Peyer's patch (tissue), 4 donors: ENCODE data around the gene INSC.

GRCh38 chr11:12409992-12410800, 32.8 kb downstream of the PARVA start:
- PRO-cap, result no peak
- RAMPAGE, long total RNA, 4 experiments, result no peak in any of the 4 experiments

- PRO-cap, result unidirectional peak, minus-strand start at chr11:12411925
- RAMPAGE, long total RNA, 4 experiments, result no peak in any of the 4 experiments
Observed at GRCh38 chr11:12411783-12412788, 34.7 kb downstream of the PARVA start.

DNA sequence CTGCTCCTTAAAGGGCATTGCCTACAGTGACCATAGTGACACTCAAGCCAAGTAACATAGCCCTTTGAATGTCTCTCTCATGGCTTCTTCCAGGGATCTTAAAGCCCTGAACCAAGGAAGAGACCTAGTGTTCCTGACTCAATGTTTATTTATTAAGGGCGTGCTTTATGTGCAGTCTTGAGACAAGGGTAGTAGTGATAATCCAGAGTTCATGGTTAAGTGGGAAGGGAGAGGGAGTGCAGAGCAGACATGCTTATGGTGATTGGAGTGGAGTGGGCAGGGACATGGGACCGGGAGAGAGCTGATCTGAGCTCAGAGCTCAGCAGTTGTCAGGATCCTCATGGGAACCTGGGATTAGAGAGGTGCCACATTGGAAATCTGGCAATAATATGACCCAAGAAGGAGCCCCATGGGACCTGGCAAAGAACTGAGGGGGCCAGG, 125.8 kb downstream of the PARVA start:
- PRO-cap, result bidirectional peak, plus-strand start at position 218 of the sequence, minus-strand start at position 140 of the sequence
- RAMPAGE, long total RNA, 4 experiments, result no peak in any of the 4 experiments

- PRO-cap, result no peak
- RAMPAGE, long total RNA, 4 experiments, result no peak in any of the 4 experiments
Observed at GRCh38 chr11:12529404-12530216, 144.6 kb upstream of the TEAD1 start.

GRCh38 chr11:12689285-12689683, 15.1 kb downstream of the TEAD1 start:
- PRO-cap, result no peak
- RAMPAGE, long total RNA, 4 experiments, result no peak in any of the 4 experiments

DNA sequence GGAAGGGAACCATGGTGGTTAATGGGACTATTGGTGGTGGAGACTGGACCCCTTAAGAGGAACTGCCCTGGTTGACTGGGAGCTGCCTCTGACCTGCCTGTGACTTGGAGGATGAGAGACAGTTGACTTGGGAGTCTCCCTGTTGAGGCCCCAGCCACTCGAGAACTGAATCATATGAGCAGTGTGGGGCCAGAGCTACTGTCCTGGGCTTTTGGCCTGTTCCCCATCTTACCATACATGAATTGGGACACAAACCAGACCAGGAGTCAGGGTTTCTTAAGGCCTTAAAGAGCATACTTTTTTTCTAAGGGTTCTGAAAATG, 92.8 kb downstream of the TEAD1 start:
- PRO-cap, result no peak
- RAMPAGE, long total RNA, 4 experiments, result no peak in any of the 4 experiments

- PRO-cap, result no peak
- RAMPAGE, long total RNA, 4 experiments, result no peak in any of the 4 experiments
Observed at GRCh38 chr11:12772028-12772533, 97.9 kb downstream of the TEAD1 start.

- PRO-cap, result no peak
- RAMPAGE, long total RNA, 4 experiments, result no peak in any of the 4 experiments
Observed at GRCh38 chr11:12816005-12816626, 141.9 kb downstream of the TEAD1 start.

- PRO-cap, result no peak
- RAMPAGE, long total RNA, 4 experiments, result no peak in any of the 4 experiments
Observed at GRCh38 chr11:12842216-12842808, 166.8 kb upstream of the RASSF10 start.

DNA sequence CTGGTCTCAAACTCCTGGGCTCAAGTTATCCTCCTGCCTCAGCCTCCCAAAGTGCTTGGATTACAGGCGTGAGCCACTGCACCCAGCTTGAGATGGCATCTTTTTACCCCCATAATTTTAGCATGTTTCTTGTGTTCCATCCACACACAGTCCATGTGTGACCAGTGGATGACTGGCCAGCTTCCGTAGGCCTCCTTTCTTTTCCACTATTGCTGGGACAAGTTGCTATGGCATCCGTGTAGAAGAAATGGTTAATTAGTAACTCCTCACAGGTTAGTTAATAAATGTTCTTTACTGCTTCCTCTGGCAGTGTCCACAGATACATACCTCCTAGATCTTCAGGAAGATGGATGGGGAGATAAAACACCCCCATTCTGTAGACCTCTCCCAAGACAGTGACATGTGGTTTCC, 154.3 kb upstream of the RASSF10 start:
- PRO-cap, result unidirectional peak, minus-strand start at position 211 of the sequence
- RAMPAGE, long total RNA, 4 experiments, result no peak in any of the 4 experiments

- PRO-cap, result no peak
- RAMPAGE, long total RNA, 4 experiments, result no peak in any of the 4 experiments
Observed at GRCh38 chr11:13215801-13216368, 61.7 kb upstream of the BMAL1 start.

- PRO-cap, result no peak
- RAMPAGE, long total RNA, 4 experiments, result start-site peak on the plus strand in 2 of 4 experiments, at chr11:13310876-13311241 at its widest, 5 to 13 reads per replicate
Observed at GRCh38 chr11:13310460-13311339, 33.1 kb downstream of the BMAL1 start.

GRCh38 chr11:13391127-13391513, 71.9 kb downstream of the BTBD10 start:
- PRO-cap, result no peak
- RAMPAGE, long total RNA, 4 experiments, result no peak in any of the 4 experiments

- PRO-cap, result no peak
- RAMPAGE, long total RNA, 4 experiments, result no peak in any of the 4 experiments
Observed at GRCh38 chr11:13463610-13464089, 628 bp upstream of the BTBD10 start.

DNA sequence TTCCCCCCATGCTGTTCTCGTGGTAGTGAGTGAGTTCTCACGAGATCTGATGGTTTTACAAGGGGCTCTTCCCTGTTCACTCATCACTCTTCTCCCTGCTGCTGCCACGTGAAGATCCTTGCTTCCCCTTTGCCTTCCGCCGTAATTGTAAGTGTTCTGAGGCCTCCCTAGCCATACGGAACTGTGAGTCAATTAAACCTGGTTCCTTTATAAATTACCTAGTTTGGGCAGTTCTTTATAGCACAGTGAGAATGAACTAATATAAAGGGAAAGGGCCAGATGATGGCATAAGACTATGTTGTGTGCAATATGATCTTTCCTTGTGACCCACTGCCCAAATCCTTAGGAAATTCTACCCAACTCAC, 118.9 kb downstream of the FAR1 start:
- PRO-cap, result no peak
- RAMPAGE, long total RNA, 4 experiments, result no peak in any of the 4 experiments

GRCh38 chr11:14189732-14190441, 169.1 kb downstream of the RRAS2 start:
- PRO-cap, result no peak
- RAMPAGE, long total RNA, 4 experiments, result no peak in any of the 4 experiments

DNA sequence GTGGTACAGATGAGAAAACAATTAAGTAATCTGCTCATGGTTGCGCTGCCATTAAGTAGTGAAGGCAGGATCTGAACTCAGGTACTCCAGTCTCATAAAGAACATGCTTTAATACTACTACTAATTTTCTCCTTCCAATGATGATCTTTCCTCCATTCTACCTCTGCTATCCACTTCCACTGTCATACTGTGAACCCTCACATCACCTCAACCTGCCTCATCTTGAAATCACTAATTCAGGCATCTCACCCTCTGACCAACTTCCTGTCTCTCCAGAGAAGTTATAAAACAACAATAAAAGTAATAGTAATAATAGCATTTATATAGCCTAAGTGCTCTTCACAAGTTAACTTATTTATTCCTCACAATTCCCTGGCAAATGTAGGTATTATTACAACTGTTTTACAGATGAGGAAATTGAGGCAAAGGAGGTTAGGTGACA, 57.1 kb upstream of the PSMA1 start:
- PRO-cap, result no peak
- RAMPAGE, long total RNA, 4 experiments, result no peak in any of the 4 experiments

- PRO-cap, result no peak
- RAMPAGE, long total RNA, 4 experiments, result no peak in any of the 4 experiments
Observed at GRCh38 chr11:14852563-14852957, 39.5 kb downstream of the CYP2R1 start.

- PRO-cap, result bidirectional peak, plus-strand start at chr11:15114923, minus-strand start at chr11:15114785
- RAMPAGE, long total RNA, 4 experiments, result start-site peak on the plus strand in 3 of 4 experiments, at chr11:15114911-15114952 at its widest, 8 to 29 reads per replicate
Observed at GRCh38 chr11:15114367-15115383, at the start of gene INSC. Gene INSC, plus strand, starts transcription at chr11:15114923.

DNA sequence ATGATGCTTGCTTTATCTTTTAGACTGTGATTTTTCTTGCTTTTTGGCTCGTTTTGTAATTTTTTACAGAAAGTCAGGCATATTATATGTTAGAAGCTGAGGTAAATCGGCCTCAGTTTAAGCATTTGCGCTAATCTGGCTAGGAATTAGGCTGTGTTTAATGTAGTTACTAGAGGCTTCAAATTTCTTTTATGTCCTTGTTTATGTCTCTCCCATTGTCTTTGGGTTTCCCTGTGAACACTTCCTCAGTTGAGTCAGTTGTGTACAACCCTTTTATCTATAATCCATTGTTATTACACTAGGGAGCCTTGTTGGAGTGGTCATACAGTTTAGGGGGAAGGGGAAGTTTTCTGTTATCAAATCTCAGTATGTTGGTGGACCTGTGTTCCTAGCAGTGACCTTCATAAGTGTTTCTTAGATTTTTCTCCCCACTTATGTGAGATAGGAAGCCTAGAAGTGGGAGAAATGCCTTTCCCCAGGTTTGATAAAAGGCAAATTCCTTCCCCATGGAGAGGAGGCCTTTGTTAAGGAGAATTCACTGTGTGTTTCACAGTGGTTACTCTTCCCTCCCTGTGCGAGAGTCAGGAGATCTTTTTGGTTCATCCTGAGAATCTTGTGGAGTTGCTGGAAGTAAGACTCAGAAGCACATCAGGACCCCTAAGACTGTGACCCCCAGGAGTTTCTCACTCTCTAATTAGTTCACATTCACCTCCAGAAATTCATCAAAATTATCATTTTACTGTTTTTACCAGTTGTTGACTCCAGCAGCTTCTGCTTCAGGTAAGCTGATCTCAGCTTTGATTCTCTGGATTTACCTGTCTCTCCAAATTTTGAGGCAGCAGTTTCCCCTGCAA, 437.6 kb downstream of the INSC start:
- PRO-cap, result no peak
- RAMPAGE, long total RNA, 4 experiments, result no peak in any of the 4 experiments